ENCODE measurements around a stretch of chr2.

- RRBS, 2 experiments: no CpG with 5 or more reads among the region's 9 CpGs
CAGE:
- cytosol, long polyA minus RNA: no peak
- cytosol, long polyA plus RNA: no peak
- long polyA plus RNA: no peak
- nucleus, long polyA minus RNA: no peak
- nucleus, long polyA plus RNA: no peak
These were observed 3.4 kb downstream of the PJVK start for GRCh38 chr2:178454465-178455102.

- RRBS, 2 experiments: no CpG with 5 or more reads among the region's 1 CpG
CAGE:
- cytosol, long polyA minus RNA: no peak
- cytosol, long polyA plus RNA: no peak
- long polyA plus RNA: no peak
- nucleus, long polyA minus RNA: no peak
- nucleus, long polyA plus RNA: no peak
These were observed 1.3 kb downstream of the PLEKHA3 start for GRCh38 chr2:178481608-178481825.

DNA sequence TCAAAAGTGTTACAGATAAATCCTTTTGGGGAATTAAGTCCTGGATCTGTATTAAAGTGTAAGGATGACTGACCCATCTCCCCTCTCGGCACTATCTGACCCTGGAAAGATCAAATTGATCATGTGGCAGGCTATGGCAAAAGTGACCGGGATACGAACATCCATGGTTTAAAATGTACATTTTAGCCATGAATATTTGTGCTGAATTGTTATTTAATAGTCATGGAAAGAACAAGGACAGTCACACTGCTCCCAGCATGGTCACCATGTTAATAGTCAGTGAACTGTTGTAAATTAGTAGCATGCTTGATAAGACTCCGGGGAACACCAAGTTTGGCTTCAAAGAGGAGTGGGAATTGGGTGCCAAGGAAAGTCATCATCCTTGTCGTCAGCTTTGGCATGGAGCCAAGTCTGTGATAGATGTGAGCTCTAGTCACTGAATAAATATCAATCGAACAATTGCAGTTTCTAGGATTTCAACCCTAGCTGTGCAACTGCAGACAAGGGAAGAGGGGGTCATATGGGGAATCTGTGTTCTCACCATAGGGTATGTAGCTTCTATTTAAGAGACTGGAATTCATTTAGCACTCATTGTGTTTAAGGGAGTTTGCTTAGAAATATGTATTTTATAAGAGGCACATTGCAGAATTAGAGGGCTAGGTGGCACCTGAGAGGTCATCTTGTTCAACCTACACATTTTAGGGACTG is 4.4 kb downstream of the PLEKHA3 start:
- RRBS, 2 experiments: no CpG with 5 or more reads among the region's 6 CpGs
CAGE:
- cytosol, long polyA minus RNA: no peak
- cytosol, long polyA plus RNA: no peak
- long polyA plus RNA: no peak
- nucleus, long polyA minus RNA: no peak
- nucleus, long polyA plus RNA: no peak

DNA sequence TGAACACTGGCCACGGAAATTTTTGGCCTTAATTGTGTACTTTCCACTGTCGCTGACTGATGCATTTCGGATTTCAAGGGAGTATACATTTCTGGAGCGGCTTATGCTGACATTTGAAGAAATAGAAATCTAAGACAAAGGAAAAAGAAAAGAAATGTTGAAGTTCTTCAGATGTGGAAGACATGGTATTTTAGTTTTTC is 47.9 kb downstream of the PLEKHA3 start:
- RRBS, 2 experiments: no CpG with 5 or more reads among the region's 4 CpGs
CAGE:
- cytosol, long polyA minus RNA: no peak
- cytosol, long polyA plus RNA: no peak
- long polyA plus RNA: no peak
- nucleus, long polyA minus RNA: no peak
- nucleus, long polyA plus RNA: no peak

GRCh38 chr2:178530359-178531171 is 50.3 kb downstream of the PLEKHA3 start:
- RRBS, 2 experiments: no CpG with 5 or more reads among the region's 11 CpGs
CAGE:
- cytosol, long polyA minus RNA: no peak
- cytosol, long polyA plus RNA: no peak
- long polyA plus RNA: no peak
- nucleus, long polyA minus RNA: no peak
- nucleus, long polyA plus RNA: no peak

DNA sequence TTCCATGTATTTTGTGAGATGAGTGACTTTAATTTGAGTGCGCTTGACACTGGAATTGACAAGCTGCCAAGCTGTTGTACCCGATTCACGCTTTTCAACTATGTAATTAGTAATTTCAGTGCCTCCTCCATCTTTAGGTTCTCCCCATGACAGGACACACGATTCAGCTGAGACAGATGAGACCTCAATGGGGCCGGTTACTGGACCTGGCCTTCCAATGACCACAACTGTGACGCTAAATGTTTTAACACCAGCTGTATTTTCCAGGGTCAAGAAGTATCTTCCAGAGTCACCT is 67.2 kb downstream of the PLEKHA3 start:
- RRBS, 2 experiments: no CpG with 5 or more reads among the region's 6 CpGs
CAGE:
- cytosol, long polyA minus RNA: no peak
- cytosol, long polyA plus RNA: no peak
- long polyA plus RNA: no peak
- nucleus, long polyA minus RNA: no peak
- nucleus, long polyA plus RNA: no peak

DNA sequence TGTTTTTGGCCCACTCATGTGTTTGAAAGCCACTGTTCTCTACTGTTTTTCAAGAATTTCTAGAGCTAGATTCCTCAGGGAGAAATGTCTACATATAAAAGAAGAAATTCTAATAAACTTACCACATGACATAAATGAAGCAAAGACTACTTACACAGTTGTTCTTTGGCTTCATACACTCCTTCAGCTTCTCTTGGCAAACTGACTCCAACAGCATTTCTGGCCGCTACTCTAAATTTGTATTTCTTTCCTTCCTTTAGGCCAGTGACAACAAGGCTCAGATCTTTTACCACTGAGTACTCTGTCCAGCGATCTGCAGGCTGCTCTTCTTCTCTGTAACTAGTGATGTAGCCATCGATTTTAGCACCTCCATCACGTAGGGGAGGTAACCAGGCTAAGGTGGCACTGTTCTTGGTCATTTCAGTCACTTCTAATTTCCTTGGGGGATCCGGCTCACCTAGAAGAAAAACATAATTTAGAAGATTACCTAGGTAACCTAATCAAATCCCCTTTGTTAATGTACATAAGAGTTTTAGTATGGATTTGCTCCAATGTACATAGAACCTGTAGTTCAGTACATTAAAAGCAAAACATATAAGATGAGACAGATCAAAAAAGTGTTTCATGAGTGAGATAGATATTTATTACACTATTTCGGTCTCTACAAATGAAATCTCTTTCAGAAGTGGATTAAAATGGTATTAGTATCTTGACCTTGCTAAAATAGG is 106.3 kb downstream of the PLEKHA3 start:
- RRBS, 2 experiments: no CpG with 5 or more reads among the region's 6 CpGs
CAGE:
- cytosol, long polyA minus RNA: no peak
- cytosol, long polyA plus RNA: no peak
- long polyA plus RNA: no peak
- nucleus, long polyA minus RNA: no peak
- nucleus, long polyA plus RNA: no peak

DNA sequence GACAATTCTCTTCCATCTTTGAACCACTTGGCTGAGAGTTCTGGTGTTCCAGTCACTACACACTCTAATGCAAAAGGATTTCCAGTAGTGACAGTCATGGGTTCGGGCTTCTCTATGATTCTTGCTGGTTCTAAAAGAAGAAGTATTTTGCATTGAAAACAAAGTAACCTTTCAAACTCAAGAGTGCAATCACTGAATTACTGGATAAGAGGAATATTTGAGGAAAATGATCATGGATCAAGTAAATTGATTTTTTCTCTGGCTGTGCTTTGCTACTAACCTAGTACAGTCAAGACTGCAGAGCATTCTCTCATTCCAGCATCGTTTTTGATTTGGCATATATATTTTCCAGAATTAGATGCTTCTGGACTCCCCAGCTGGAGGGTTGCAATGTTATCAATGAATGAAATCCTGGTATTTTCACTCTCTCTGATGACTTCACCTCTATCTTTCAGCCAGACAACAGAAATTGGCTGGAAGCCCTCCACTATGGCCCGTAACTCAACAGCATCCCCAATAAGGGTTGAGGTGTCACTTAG is 87.5 kb downstream of the TTN start:
- RRBS, 2 experiments: no CpG with 5 or more reads among the region's 3 CpGs
CAGE:
- cytosol, long polyA minus RNA: no peak
- cytosol, long polyA plus RNA: no peak
- long polyA plus RNA: no peak
- nucleus, long polyA minus RNA: no peak
- nucleus, long polyA plus RNA: no peak

GRCh38 chr2:178731709-178732079 is 75.5 kb downstream of the TTN start:
- RRBS, 2 experiments: no CpG with 5 or more reads among the region's 4 CpGs
CAGE:
- cytosol, long polyA minus RNA: no peak
- cytosol, long polyA plus RNA: no peak
- long polyA plus RNA: no peak
- nucleus, long polyA minus RNA: no peak
- nucleus, long polyA plus RNA: no peak

GRCh38 chr2:178792627-178793392 is 14.4 kb downstream of the TTN start:
- RRBS, 2 experiments: no CpG with 5 or more reads among the region's 3 CpGs
CAGE:
- cytosol, long polyA minus RNA: no peak
- cytosol, long polyA plus RNA: no peak
- long polyA plus RNA: no peak
- nucleus, long polyA minus RNA: no peak
- nucleus, long polyA plus RNA: no peak

- RRBS, 2 experiments: no CpG with 5 or more reads among the region's 10 CpGs
CAGE:
- cytosol, long polyA minus RNA: no peak
- cytosol, long polyA plus RNA: no peak
- long polyA plus RNA: no peak
- nucleus, long polyA minus RNA: no peak
- nucleus, long polyA plus RNA: no peak
These were observed 12.3 kb downstream of the TTN start for GRCh38 chr2:178794770-178795429.

DNA sequence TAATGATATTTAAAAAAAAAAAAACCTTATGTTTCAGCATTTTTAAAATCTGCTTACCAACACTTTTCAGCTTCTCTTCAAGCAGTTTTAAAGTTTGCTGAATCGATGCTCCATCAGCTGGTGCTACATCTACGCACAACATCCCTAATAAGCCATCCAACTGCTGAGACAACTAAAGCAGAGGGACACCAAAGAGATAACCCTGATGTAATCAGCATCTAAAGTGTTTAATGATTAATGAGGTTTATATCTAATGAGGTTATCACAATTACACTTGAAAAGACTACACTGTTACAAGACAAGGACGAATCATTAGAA is 73.7 kb upstream of the CCDC141 start:
- RRBS, 2 experiments: no CpG with 5 or more reads among the region's 3 CpGs
CAGE:
- cytosol, long polyA minus RNA: no peak
- cytosol, long polyA plus RNA: no peak
- long polyA plus RNA: no peak
- nucleus, long polyA minus RNA: no peak
- nucleus, long polyA plus RNA: no peak

DNA sequence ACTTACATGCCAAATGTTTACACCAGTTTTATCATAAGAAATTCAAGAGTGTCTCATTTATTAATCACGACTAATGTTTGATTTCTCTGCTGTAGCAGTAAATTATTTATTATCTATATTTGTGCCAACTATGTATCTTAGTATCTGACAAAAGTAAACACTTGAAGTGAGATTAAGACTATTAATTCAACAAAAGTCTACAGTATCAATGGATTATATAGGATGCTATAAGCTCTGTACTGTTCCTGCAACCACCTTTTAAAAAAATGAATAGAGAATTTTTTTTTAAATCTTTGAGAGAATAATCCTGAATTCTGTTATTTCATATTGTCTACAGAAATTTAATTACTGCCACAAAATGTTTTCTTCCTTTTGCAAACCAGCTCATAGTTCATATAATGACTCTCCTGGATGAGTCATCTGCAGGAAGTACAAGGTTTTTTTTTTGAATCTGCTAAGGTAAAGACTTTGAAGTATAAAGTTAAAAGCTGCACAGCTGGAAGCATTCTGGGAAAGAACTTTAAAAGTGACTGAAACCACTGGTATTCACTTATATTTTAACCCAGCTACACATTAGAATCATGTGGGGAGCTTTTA is 25.6 kb downstream of the SESTD1 start:
- RRBS, 2 experiments: no CpG with 5 or more reads among the region's 1 CpG
CAGE:
- cytosol, long polyA minus RNA: no peak
- cytosol, long polyA plus RNA: no peak
- long polyA plus RNA: no peak
- nucleus, long polyA minus RNA: start-site peak on the minus strand centred at position 208 of the sequence, 57 bp wide, 18 reads; start-site peak on the minus strand centred at position 460 of the sequence, 221 bp wide, 49 reads
- nucleus, long polyA plus RNA: no peak

GRCh38 chr2:179272221-179273198 is 7.9 kb upstream of the SESTD1 start:
- RRBS, 2 experiments: no CpG with 5 or more reads among the region's 5 CpGs
CAGE:
- cytosol, long polyA minus RNA: no peak
- cytosol, long polyA plus RNA: no peak
- long polyA plus RNA: no peak
- nucleus, long polyA minus RNA: no peak
- nucleus, long polyA plus RNA: no peak

CAGE:
- cytosol, long polyA minus RNA: no peak
- cytosol, long polyA plus RNA: no peak
- long polyA plus RNA: no peak
- nucleus, long polyA minus RNA: no peak
- nucleus, long polyA plus RNA: no peak
These were observed 293.6 kb upstream of the SESTD1 start for GRCh38 chr2:179558154-179558653.

- RRBS, 2 experiments: no CpG with 5 or more reads among the region's 7 CpGs
CAGE:
- cytosol, long polyA minus RNA: no peak
- cytosol, long polyA plus RNA: no peak
- long polyA plus RNA: no peak
- nucleus, long polyA minus RNA: no peak
- nucleus, long polyA plus RNA: no peak
These were observed 286.8 kb downstream of the ZNF385B start for GRCh38 chr2:179574223-179575437.

- RRBS, 2 experiments: no CpG with 5 or more reads among the region's 1 CpG
CAGE:
- cytosol, long polyA minus RNA: no peak
- cytosol, long polyA plus RNA: no peak
- long polyA plus RNA: no peak
- nucleus, long polyA minus RNA: no peak
- nucleus, long polyA plus RNA: no peak
These were observed 279.8 kb downstream of the ZNF385B start for GRCh38 chr2:179581525-179582014.

- RRBS, 2 experiments: no CpG with 5 or more reads among the region's 1 CpG
CAGE:
- cytosol, long polyA minus RNA: no peak
- cytosol, long polyA plus RNA: no peak
- long polyA plus RNA: no peak
- nucleus, long polyA minus RNA: no peak
- nucleus, long polyA plus RNA: no peak
These were observed 267.2 kb downstream of the ZNF385B start for GRCh38 chr2:179594305-179594576.

GRCh38 chr2:179745432-179746300 is 115.7 kb downstream of the ZNF385B start:
- RRBS, 2 experiments: no CpG with 5 or more reads among the region's 8 CpGs
CAGE:
- cytosol, long polyA minus RNA: no peak
- cytosol, long polyA plus RNA: no peak
- long polyA plus RNA: no peak
- nucleus, long polyA minus RNA: no peak
- nucleus, long polyA plus RNA: no peak

- RRBS, 2 experiments: no CpG with 5 or more reads among the region's 9 CpGs
CAGE:
- cytosol, long polyA minus RNA: no peak
- cytosol, long polyA plus RNA: no peak
- long polyA plus RNA: no peak
- nucleus, long polyA minus RNA: no peak
- nucleus, long polyA plus RNA: no peak
These were observed 61.8 kb downstream of the CWC22 start for GRCh38 chr2:179945080-179945909.

Data from HepG2 (cell line).